Jejunum (tissue), 1 donor: ENCODE measurements around the gene NRIP3.

GRCh38 chr11:7896569-7896893 lies 34.5 kb downstream of the OR10A6 start:
- PRO-cap, result no peak

- PRO-cap, result unidirectional peak, minus-strand start at chr11:8019959
Observed at GRCh38 chr11:8019697-8020599, 32.8 kb downstream of the EIF3F start.

DNA sequence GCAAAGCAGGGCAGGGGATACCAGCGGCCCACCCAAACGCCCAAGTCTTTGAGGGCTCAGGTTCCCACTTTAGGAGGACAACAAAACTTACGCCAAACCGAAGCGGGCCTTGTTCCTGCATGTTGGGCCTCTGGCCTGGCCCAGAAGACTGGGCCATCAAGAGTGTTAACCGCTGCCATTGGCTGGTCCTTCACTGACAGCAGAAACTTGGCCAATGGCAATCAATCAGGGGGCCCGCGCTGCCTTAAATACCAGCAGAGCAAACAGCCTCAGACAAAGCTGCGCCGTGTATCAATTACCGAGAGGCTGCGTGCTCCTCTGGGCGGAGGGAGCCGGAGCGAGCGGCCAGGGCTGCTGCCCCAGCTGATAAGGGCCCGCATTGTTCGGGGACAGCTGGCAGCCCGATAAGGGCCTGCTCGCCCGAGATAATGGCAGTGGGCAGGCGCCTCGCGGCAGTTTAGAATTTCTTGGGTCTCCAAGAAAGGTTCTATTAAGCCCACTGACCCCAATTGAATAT lies 37.4 kb upstream of the RIC3 start:
- PRO-cap, result no peak

DNA sequence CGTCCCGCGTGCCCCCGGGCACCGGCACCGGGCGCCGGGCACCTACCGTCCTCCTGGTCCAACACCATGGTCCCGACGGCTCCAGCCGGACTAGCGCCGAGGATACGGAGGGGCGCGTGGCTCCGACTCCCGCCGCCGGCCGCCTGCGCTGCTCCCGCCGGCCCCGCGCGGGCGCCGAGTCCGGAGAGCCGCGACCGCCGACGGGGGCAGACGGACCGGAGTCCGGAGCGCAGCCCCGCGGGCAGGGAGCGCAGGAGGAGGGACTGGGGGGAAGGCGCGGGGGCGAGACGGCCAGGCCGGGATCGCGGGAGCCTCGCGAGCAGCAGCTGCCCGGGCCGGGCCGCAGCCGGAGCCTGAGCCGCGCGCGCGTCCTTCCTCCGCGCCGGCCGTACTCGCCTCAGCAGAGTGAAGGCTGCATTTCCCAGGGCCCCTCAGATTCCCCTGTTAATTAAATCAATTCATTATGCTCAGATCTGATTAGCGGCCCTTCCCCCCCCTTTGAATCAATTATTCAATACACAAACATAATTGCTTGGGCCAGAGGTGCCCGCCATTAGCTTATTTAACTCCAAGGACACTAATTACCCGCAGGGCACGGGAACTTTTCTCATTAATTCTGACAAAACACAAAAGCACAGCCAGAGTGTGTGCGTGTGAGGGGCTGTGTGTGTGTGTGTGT lies 4.8 kb upstream of the LMO1 start:
- PRO-cap, result no peak

GRCh38 chr11:8681585-8682504 lies 620 bp downstream of the TRIM66 start:
- PRO-cap, result unidirectional peak, plus-strand start at chr11:8682224; unidirectional peak, minus-strand start at chr11:8682431

- PRO-cap, result bidirectional peak, plus-strand start at chr11:8689153, minus-strand start at chr11:8688919
Observed at GRCh38 chr11:8688621-8689642, 6.3 kb downstream of the RPL27A start.

GRCh38 chr11:8694791-8695300 lies 12.3 kb downstream of the RPL27A start:
- PRO-cap, result no peak

DNA sequence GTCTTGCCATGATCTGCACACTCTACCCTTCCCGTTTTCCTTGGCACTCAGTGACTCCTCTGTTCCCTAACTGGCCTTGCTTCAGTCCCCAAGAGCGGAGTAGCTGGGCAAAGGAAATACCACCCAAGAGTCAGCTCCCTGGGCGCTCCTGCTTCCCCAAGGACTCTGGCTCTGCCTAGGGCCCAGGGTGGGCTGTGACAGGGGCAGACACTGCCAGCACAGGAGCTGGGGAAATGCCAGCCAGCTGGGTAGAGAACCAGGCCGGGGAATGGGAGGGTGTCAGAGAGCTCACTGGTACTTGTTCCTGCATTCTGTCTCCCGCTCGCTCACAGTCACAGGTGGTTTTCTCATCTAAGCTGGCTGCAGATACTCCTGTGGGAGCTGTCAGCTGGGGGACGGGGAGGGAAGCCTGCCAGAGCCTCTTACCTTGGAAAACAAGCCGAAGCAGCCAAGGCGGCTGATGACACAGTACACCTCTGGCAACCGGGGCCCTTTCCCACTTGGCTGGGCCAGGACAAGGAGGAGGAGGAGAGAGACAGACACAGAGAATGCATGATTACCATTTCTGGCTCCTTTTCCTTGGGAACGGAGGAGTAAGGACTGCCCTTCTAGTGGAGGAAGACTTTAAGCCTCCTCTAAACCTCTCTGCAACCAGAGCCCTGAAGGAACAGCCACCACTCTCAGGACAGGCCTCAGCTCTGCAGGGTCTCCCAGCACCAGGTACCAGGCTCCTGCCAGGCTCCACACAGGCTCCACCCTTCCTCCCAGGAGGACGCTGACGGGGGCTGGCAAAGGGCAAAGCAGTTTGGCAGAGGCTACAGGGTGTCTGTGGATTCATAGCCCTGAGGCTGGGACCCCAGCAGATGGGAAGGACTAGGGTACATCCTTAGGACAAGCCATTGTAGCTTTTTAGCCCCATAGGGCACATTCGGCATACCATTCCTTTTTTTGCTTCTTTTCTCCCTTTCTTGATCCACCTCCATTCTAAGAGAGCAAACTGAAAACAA lies 25.1 kb downstream of the RPL27A start:
- PRO-cap, result no peak

DNA sequence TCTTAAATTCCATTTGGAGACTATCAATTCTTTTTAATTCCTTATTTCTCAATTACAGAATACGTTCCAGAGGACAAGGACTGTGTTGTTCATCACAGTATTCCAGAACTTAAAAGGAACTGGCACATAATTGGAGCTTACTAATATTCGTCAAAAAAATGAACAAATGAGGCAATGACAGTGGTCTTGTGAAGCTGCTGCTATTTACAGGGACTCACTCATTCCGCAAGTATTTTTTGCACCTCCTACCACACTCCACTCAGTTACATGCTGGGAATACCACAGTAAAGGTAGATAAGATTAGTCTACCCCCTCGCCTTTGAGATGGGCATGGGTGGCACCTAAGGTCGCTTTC lies 43.1 kb downstream of the DENND2B start:
- PRO-cap, result no peak

DNA sequence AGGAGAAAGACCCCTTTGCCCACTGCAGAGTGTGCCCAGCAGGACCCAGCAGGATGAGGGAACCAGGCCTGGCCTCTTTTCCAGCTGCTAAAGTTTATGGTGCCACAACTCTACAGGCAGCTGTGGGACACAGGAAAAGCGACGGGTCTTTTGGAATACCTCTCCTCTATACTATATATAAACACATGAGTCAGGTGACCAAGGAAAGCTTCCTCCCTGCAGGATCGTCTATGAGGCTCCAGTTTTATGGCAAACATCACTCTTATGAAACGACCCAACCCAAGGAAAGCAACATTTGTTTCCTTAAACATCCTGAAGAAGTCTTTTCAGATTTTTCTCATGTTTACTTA lies 2.3 kb downstream of the DENND2B start:
- PRO-cap, result no peak

DNA sequence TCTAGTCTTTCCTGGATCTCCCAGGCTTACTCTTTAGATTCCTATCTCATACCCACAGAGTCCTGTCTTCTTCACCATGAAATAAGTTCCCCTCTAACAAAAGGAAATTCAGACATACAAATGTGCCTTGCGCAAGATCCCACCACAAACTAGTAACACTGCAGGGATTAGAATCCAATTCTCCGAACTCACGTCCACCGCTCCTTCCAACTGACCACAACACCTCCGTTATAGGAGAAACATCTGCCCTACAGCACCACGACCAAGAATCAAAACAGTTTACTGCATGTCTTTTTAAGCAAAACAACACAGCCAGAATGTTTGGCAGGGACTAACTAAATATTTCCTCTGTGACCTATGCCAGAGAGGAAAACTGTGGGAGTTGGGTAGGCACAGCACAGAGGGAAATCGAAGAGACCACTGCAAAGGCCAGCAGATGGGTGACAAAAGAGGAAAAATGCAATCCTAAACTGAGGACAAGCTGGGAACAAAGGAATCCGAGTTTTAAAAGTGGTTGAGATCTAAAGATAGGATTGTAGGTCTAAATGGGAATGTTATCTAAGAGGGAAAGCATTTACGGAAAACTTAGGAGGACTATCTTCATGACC lies 27.8 kb upstream of the DENND2B start:
- PRO-cap, result no peak

DNA sequence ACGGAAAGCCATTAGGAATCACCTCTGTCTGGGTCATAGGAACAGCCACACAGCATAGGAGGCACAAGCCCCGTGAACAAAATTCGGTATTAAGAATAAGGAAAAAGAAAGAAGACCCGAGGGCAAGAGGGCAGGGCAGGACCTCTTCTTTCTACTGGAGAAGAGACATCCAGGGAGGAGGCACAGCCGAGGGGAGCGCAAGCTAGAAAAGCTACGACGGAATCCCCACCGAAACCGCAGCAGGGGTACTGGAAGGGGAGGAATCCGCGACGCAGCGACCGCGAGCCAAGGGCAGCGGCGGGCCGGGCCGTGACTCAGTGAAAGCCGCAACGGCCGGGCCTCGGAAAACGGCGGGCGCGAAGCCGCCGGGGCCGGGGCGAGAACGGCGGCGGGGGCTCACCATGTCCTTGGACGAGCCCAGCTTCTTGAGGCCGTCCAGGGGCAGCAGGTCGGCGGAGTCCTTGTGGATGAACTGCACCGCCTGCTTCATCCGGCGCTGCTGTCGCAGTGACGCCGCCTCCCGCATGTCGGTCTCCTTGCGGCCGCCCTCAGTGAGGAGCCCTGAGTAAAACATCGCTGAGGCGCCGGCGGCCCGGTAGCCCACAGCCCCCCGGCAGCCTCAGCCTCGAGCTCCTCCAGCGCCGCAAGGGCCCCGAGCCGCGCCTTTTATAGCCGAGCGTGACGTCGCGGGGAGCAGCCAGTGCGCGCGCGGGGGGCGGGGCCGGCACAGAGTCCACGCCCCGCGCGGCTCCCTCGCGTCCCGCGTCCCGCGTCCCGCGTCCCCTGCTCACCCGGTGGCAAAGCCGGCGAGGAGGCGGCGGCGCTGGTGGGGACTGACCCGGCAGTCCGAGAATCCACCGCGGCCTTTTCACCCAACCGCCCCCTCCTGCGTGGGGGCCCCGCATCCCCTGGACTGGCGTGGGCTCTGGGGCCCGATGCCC lies at the start of gene NRIP3:
NRIP3 (minus strand) TSS at position 640 of the 941 bp plus-strand sequence.
- PRO-cap, result bidirectional peak, plus-strand start at position 800 of the sequence, minus-strand start at position 640 of the sequence

GRCh38 chr11:9219112-9219675 lies 46.0 kb downstream of the DENND5A start:
- PRO-cap, result no peak

GRCh38 chr11:9252666-9253711 lies 12.2 kb downstream of the DENND5A start:
- PRO-cap, result no peak

DNA sequence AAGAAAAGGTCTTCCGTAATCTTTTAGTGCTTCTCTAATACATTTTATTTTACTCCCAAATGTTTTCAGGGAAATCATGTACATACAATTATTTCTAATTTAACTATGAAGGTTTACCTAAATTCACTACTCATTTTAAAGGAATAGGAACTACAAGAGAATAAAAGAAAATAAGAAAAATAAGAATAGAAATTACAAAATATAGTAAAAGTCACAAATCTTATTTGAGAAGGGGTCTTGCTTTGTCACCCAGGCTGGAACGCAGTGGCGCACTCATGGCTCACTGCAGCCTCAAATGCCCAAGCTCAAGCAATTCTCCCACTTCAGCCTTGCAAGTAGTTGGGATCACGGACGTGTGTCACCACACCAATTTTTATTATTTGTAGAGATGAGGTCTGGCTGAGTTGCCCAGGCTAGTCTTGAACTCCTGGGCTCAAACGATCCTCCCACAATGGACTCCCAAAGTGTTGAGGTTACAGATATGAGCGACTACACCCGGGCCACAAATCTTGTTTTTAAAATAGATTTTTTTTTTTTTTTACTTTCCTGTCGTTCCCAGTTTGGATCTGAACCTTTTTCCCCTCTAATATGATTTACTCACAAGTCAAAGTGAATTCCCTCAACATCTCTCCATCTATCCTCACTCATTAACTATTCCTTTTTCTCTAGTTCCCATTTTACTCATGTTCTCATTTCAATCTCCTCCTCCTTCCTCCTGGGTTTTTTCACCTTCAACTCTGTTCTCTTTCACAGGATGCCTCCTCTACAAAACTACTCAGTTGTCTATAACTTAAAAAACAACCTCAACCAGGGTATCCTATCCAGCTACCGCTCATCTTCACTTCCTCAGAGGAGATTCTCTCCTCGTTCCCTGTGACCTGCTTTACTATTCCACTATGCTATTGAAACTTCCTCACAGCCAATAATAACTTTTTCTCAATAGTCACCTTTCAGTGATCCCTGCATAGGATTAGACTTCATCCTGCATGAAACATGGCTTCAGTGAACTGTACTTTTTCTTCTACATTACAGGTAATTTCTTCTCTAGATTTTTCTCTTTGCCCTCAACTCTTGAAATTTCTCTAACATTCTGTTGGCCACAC lies 24.0 kb upstream of the DENND5A start:
- PRO-cap, result no peak

GRCh38 chr11:9428686-9429251 lies 32.0 kb upstream of the ZNF143 start:
- PRO-cap, result no peak

GRCh38 chr11:9459713-9460474 lies 918 bp upstream of the ZNF143 start:
- PRO-cap, result no peak

DNA sequence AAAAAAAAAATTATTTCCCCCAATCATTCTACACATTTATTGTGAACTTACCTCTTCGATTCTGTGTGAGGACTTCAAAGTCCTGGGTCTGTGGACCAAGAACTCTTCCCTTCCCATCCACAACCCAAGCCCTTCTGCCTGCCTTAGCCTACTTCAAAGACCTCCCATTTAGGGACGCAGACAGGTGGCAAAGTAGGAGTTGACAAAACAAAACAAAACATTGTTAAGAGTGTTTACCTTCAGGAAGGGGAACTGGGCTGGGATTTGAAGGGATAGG lies 3.7 kb upstream of the WEE1 start:
- PRO-cap, result no peak

- PRO-cap, result no peak
Observed at GRCh38 chr11:9586365-9587008, 13.0 kb downstream of the WEE1 start.

GRCh38 chr11:9615029-9615468 lies 41.6 kb downstream of the WEE1 start:
- PRO-cap, result no peak